ENCODE measurements around a stretch of chrX.

GRCh38 chrX:2908422-2909025 is 20.6 kb downstream of the ARSD start:
- RRBS = no CpG with 5 or more reads among the region's 7 CpGs

DNA sequence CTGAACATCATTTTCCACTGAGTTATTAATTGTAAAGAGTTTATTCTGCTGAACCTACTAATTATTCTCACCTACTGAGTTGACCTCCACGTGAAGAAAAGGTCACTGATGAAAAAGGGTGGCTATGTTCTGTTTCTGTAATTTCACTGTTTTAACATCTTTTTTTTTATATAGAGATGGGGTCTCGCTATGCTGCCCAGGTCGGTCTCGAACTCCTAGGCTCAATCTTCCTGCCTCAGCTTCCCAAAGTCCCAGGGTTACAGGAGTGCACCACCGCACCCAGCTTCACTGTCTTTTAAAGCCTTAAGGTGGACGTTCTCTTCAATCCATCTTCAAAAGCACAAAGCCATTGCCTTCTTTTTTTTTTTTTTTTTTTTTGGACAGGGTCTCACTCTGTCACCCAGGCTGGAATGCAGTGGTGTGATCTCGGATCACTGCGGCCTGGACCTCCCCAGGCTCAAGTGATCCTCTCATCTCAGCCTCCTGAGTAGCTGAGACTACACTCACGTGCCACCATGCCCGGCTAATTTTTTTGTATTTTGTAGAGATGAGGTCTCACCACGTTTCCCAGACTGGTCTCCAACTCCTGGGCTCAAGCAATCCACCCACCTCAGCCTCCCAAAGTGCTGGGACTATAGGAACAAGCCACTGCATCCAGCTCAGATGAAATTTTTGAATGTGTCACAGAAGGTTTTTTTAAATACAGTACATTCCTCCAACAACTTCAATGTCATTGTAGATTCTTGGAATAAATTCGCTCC is 105.7 kb downstream of the PRKX start:
- RRBS = no CpG with 5 or more reads among the region's 12 CpGs

GRCh38 chrX:3807900-3808210 is 94.4 kb upstream of the PRKX start:
- RRBS = no CpG with 5 or more reads among the region's 2 CpGs

DNA sequence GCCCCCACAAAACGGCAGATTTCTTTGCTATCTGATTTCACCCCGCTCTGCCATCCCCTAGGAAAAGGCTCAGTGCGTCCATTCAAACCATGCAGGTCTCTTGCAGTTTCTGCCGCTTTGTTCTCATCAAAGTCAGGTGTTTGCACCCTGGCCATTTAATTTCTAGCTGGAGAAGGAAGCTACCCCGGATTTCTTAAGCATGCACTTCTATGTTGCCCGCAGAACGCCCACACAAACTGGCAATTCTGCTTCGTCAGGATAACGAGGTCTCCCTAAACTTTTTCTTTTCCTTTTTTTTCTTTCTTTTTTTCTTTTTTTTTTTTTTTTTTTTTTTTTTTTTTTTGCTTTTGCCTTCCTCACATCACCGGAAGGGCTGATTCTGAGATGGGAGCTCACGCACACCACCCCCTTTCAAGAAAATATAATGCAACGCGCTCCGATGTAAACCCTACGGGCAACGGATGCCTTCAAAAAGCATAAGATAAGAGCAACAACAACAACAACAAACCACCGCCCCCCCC is 3.2 kb downstream of the NLGN4X start:
- RRBS = no CpG with 5 or more reads among the region's 17 CpGs

DNA sequence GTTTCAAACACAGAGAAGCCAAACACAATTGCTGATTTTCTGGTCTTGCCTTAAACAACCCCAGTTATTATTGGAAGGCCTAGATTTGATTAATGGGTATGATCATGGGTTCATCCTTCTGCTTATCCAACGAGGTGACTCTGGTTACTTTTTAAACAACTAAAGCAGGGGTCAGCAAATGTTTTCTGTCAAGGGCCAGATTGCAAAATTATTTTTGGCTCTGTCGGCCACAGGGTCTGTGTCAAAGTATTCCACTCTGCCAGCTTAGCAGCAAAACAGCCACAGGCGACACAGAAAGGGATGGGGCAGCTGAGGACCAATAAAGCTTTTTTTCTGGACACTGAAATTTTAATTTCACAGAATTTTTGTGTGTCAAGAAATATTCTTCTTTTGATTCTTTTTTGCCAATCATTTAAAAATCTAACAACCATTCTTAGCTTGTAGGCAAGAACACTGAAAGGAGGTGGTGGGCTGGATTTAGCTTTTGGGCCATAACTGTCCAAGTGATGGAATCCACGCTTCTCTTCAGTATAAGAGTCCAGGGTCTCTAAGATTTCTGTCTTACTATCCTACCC is 249.0 kb upstream of the STS start:
- RRBS = no CpG with 5 or more reads among the region's 4 CpGs

DNA sequence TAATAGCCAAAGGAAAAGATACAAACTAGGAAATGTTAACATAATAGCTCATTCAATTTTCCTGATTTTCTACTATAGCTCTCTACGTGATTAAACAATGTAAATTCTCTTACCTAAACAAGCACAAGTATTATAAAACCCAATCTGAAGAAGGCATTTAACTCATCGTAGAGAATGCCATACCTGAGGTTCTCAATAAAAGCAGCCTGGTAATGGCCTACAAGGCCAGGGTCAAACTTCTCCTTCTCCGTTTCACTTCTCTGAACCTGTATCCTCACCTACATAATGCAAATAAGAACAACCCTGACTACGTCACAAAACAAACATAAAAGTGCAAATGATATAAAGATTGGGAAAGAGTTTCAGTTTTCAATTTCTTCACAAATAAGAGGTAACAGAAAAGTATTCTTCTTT is 55.6 kb upstream of the STS start:
- RRBS = no CpG with 5 or more reads among the region's 4 CpGs

GRCh38 chrX:7108919-7109833 is 38.3 kb upstream of the STS start:
- RRBS = no CpG with 5 or more reads among the region's 14 CpGs

DNA sequence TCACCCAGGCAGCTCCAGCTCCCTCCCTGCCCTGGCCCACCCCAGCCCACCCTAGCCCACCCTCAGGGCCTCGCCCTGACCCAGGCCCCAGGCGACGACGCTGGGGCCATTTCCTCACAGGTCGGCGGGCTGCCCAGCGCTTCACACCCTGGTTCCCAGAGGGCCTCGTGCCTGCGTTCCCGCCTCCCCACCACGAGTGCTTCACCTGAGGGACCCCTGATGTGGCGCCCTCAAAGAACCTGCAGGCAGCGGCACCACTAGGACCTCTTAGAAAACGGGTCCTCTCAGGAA is 335 bp downstream of the FAM9B start:
- RRBS = no CpG with 5 or more reads among the region's 14 CpGs

GRCh38 chrX:9291536-9292169 is 173.2 kb upstream of the TBL1X start:
- RRBS = 48% methylated on average over 7 of the region's 25 CpGs

DNA sequence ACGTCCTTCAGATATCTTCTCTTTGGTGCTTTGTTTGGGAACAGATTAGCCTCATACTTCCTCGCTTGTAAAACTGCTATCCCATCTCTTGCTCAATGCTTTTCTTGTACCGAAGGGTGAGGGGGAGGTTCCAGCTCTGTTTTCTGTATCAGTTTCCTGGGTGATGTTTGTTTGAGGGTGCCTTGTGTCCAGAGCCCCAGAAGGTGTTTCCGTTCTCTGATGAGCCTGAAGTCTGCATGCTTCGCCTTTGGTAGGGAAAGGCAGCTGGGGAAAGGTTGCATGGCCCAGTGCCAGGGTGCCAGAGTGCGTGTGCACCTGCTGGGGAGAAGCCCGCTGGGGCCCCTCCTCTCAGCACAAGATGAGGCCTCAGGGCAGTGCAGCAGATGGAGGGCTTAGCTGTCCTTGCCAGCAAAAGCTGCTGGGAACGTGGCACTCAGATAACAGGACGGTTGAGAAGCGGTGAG is 73.7 kb downstream of the TBL1X start:
- RRBS = no CpG with 5 or more reads among the region's 10 CpGs

- RRBS = no CpG with 5 or more reads among the region's 6 CpGs
Measured at GRCh38 chrX:9539569-9540492, 75.0 kb downstream of the TBL1X start.

- RRBS = no CpG with 5 or more reads among the region's 16 CpGs
Measured at GRCh38 chrX:9661546-9662545, 103.8 kb downstream of the GPR143 start.

- RRBS = no CpG with 5 or more reads among the region's 33 CpGs
Measured at GRCh38 chrX:9718164-9719398, 47.1 kb downstream of the GPR143 start.

- RRBS = no CpG with 5 or more reads among the region's 10 CpGs
Measured at GRCh38 chrX:9719399-9719829, 46.2 kb downstream of the GPR143 start.

- RRBS = no CpG with 5 or more reads among the region's 21 CpGs
Measured at GRCh38 chrX:10142092-10142595, 14.6 kb upstream of the CLCN4 start.

- RRBS = no CpG with 5 or more reads among the region's 7 CpGs
Measured at GRCh38 chrX:10175414-10176009, 18.7 kb downstream of the CLCN4 start.

DNA sequence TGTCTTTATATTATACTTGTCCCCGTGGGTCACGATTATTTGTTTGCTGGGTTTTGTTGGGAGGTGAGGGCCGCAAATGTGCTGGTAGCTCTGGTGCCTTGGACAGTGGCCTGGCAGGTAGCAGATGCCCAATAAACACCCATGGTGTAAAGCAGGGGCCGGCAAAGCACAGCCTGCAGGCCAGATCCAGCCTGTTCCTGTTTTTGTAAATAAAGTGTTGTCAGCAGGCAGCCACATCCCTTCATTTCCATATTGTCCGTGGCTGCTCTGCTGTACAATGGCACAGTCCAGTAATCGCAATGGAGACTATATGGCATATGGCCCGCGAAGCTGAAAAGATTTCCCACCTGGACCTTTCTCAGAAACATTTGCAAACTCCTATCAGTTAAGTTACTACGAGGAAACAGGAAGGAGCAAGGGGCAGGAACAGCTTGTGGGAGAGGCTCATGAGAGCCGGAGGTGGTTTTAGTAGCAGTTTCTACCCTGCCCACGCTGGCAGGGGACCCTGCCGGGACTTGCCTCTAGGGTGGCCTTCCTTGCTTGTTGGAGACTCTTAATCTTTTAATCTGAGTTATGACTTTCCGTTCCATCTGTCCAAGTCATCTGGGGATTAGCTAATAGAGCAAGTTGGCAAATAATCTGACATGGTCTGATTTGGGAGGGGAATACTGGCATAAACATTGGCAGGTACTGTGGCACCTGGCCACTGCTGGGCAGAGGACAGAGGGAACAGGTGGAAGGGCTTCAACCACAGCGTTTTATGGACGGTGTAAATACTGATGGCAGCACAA is 19.5 kb downstream of the CLCN4 start:
- RRBS = 39% methylated on average over 3 of the region's 15 CpGs

DNA sequence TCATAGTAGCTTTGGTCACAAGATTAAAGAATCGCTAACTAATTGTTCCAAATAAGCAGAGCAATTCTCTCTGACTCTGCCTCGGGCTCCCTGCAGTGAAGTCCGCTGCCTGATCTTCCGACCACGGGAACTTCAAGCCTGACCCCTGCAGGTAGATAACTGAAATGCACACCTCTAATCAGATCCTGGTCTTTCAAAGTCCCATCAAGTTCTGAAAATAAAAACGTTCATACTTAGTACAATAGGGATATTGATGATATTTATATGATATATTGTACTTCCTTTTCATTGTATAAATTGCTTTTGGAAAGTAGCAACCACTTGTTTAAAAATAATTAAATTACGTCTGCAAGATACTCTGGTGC is 4.4 kb downstream of the MID1 start:
- RRBS = no CpG with 5 or more reads among the region's 7 CpGs

- RRBS = no CpG with 5 or more reads among the region's 4 CpGs
Measured at GRCh38 chrX:10769986-10770286, 149.6 kb upstream of the MID1 start.

DNA sequence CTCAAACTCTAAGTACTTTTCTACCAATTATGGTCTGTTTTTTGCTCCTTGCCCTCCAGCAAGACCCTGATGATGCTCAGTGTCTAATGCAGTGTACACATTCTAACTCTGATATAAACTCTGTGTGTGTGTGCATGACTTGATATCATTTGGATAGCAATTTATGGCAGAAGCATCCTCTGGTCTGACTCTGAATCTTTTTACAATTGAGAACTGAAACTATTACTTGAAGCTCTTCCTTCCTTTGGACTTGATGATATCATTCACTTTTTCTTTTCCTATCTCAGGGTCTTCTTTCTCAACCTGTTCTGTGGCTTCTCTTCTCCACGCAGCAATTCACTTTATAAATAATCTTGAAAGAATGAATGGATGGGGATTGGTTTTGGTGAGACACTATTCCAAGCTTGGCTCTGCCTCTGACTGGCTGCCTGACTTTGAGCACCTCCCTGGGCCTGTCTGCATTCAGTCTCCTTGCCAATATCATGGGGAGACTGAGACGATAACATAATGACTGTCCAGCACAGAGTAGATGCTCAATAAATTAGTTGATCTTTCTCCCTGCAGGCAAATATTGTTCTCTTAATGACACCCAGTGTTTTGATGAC is 89.2 kb upstream of the AMELX start:
- RRBS = no CpG with 5 or more reads among the region's 2 CpGs

Data from HTR-8/SVneo (cell line).